Myometrial cell (primary cell): ENCODE measurements around the gene AK2.

DNA sequence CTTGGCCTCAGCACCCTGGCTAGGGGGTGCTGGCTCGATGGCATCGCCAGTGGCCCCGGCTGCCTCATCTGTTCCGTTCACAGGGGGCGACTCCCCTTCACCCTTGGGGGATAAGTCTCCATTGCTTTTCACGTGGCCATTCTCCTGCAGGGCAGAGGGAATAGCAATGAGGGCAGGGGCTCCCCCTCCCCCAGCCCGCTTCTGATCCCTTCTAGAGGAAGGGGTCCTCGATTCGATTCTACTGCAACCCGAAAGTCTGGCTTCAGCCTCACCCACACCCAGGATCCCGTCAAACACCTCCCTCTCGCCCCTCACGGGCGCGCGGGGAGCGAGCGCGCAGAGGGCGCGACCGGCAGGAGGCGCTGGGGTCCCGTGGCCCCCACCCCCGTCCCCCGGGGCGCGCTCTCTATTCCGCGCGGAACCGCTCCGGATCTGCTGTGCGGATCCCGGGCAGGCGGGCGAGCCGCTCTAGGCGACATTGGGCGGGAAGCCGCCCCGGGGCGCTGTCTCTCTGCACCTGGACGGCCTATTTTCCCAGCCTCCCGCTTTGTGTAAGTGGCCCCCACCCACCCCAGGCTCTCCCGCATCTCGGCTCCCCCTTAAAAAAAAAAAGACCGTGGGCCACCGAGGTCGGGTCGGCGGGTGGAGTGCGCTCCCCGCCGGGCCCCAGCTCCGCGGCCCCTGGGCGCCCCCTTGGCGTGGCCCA is 926 bp downstream of the MARCKSL1 start:
- RAMPAGE, long total RNA, result no peak

- RAMPAGE, long total RNA, result no peak
Measured at GRCh38 chr1:32703816-32704060, 1.2 kb upstream of the SYNC start.

GRCh38 chr1:32736893-32737651 is 4.6 kb upstream of the KIAA1522 start:
- RAMPAGE, long total RNA, result no peak

- RAMPAGE, long total RNA, result no peak
Measured at GRCh38 chr1:32743465-32744502, 2.2 kb downstream of the KIAA1522 start.

GRCh38 chr1:32757047-32757844 is 15.6 kb downstream of the KIAA1522 start:
- RAMPAGE, long total RNA, result no peak

DNA sequence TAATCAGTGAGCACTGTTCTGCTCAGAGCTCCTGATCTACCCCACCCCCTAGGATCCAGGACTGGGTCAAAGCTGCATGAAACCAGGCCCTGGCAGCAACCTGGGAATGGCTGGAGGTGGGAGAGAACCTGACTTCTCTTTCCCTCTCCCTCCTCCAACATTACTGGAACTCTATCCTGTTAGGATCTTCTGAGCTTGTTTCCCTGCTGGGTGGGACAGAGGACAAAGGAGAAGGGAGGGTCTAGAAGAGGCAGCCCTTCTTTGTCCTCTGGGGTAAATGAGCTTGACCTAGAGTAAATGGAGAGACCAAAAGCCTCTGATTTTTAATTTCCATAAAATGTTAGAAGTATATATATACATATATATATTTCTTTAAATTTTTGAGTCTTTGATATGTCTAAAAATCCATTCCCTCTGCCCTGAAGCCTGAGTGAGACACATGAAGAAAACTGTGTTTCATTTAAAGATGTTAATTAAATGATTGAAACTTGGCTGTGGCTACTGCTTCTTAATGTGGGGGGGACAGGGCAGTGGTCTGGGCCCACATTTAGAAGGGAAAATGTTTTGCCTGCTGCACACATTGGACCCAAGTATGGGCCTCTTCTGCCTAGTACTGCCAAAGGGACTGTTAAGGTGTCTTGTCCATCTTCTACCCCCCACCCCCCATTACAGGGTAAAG is 33.0 kb downstream of the KIAA1522 start:
- RAMPAGE, long total RNA, result no peak

GRCh38 chr1:32801349-32801812 is 15.8 kb downstream of the YARS1 start:
- RAMPAGE, long total RNA, result no peak

DNA sequence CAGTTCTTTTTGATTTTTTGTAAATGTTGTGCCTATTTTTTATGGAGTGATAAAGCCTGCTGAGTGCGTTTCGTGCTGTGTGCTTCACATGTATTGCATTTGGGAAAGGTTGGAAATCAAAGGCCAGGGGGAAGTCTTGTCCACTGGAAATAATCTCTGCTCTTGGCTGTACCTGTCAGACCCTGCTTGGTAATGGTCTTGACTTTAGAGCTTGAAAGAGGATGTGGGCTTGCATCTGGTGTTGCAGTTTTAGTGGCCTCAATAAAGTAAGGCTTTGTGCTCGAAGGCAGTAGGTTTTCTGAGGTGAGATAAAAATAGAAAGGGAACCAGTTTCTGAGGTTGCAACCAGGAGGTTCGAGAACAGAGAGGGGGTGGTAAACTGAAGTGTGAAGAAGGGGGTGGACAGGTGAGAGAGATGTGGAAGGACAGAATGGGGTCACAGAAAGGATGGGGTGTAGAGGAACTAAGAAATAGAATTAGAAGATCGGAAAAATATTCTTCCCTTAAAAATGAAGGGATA is 1.4 kb downstream of the S100PBP start:
- RAMPAGE, long total RNA, result no peak

DNA sequence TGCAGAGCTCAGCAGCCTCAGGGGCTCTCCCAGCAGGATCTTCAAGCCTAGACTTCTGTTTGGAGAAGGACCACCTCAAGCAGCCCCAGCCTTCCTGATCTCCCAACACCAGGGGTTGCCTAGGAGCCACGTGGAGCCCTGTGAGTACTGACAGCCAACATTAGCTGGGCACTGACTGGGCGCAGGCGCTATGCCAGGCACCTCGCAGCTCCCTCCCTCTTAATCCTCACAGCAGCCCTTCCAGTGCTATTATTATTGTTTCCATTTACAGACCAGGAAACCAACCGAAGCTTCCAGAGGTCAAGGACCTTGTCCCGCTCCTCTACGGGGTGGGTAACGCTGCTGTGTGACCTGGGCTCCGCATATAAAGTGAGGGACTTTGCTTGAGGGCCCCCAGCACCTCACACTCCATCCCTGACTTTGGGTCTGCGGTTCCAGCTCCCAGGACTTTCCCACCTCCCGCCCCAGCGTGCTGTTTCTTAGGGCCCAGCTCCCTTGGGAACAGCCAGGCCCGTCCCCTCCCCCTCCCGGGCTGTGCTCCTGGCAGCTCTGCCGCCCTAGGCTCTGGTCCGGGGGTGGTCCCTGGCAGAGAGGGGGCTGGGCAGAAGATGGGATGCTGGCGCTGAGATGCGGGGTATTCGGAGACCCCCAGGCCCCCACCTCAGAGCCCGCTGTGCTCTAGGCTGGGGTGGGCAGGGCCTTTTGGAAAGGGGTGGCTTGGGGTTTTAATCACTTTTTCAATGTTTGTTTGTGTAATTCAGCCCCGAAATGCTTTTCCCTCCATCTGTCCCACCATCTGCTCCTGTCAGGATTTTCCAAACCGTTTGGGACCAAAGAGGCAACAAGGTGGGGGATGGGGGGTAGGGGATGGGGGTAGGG is 4.2 kb upstream of the HPCA start:
- RAMPAGE, long total RNA, result no peak

- RAMPAGE, long total RNA, result no peak
Measured at GRCh38 chr1:32904884-32905111, 3.6 kb upstream of the TMEM54 start.

GRCh38 chr1:32991411-32991803 is 26.8 kb upstream of the RNF19B start:
- RAMPAGE, long total RNA, result no peak

DNA sequence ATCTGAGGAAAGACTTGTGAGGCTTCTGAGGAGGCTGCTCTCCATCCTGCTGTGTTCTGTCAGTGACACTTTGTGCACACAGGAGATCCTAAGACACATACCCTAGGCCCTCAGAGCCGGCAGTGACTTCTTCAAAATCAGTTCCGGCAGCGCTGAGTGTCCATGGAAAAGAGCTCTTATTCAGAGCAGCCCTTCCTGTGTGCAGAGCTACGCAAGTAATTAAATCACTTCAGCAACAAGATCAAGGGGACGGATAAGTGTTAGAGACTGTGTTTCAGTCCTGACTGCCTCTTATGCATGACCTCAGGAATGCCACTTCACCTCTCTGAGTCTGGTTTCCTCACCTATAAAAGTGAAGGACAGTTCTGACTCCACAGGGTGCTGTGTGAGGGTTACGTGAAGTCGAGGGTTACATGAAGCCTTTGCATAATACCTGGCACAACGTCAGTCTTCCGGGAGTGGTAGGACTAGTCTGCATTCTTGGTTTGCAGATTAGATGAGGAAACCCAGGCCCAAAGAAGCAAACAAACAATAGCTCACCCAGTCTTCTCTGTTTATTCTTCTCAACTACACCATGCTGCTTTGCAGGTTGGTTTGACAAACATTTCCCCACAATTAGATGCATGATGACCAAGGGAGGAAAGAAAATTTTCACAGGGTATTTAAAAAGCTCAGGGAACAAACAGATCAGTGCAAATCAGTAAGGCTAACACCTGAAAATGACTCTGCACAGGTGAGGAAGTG is 28.2 kb downstream of the AK2 start:
- RAMPAGE, long total RNA, result no peak

DNA sequence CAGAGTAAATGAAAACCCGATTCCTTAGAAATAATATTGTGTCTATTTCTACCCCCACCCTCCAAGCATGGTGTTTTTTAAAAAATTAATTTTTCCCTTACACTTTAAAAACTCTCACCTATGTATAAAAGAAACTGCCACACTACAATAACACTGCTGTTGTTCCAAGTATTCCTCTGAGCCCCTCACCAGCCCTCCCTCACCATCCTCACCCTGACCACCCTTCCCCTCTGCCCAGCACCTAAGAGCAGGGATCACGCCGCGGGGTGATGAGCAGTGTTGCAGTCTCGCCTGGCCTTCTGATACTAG is 26.2 kb downstream of the AK2 start:
- RAMPAGE, long total RNA, result no peak

GRCh38 chr1:33010989-33011683 is 25.5 kb downstream of the AK2 start:
- RAMPAGE, long total RNA, result no peak

- RAMPAGE, long total RNA, result no peak
Measured at GRCh38 chr1:33035752-33036538, 738 bp downstream of the AK2 start.

DNA sequence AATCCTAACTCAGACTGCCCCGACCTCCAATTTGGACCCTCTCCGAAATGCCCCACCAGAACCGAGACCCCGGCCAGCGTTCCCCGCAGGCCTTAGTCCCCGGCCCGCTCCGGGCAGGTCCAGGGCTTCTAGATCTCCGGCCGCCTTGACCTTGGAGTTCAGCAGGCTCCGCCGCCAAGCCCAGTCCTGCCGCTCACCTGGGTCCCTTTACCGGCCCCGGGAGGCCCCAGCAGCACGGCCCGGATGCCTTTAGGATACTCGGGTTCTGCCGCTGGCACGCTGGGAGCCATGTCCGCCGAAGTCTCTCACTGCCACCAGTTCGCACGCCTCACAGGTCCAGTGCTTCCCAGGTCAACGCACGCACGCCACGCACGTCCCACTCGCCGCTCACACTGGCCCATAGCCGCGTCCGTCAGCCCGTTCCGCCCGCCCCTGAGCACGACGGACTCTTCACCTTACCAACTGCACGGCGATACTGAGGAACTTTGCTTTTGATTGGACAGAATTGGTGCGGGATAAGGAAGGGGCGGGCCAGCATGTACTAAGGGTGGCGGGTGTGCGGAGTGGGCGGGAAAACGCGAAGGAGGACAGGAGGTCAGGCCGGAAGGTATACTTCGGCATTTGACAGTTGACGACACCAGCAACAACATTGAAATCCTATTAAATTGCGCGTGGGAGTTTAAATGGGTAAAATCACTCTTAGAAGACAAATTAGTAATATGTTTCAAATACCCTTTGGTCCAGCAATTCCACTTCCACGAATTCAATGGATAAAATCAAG is at the start of gene AK2:
Gene AK2, minus strand, starts transcription at position 345 of the 781 bp plus-strand sequence.
- RAMPAGE, long total RNA, result start-site peak on the minus strand centred at position 325 of the sequence, 57 bp wide, 2,076 and 3,057 reads in 2 replicates

GRCh38 chr1:33145370-33146431 is 36.1 kb downstream of the TRIM62 start:
- RAMPAGE, long total RNA, result no peak

GRCh38 chr1:33146483-33147234 is 35.2 kb downstream of the TRIM62 start:
- RAMPAGE, long total RNA, result no peak

- RAMPAGE, long total RNA, result no peak
Measured at GRCh38 chr1:33161988-33162239, 19.9 kb downstream of the TRIM62 start.

GRCh38 chr1:33170769-33171350 is 11.0 kb downstream of the TRIM62 start:
- RAMPAGE, long total RNA, result no peak